Metastatic Liver Carcinoma in the Adrenal Gland (tissue), 2 donors: ENCODE data around the gene DOCK10.

DNA sequence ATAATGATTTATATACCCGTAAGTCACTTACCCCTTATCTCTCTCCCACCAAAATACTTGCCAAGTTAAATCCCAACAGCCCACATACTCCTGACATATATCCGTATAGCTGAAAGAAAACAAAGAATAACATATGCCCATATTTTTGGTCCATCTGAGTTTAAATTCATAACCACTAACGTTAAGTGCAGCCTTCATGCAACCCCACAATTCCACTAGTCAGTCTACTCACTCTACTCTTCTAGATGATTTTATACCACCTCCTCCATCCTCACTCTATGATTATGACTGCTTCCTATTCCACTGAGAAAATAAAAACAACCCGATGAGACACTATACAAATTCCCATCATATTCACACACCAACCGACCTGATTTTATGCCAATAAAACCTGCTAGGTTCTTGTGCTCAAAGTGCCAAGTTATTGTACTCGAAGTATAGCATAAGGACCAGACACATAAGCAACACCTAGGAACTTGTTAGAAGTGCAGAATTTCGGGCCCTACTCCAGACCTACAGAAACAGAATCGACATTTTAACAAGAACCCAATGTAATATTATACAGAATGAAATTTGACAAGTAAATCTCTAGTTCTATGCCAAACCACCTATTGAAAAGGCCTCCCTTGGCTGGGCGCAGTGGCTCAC is 26.9 kb downstream of the CUL3 start:
- PRO-cap, 2 experiments: no peak in any of the 2 experiments

DNA sequence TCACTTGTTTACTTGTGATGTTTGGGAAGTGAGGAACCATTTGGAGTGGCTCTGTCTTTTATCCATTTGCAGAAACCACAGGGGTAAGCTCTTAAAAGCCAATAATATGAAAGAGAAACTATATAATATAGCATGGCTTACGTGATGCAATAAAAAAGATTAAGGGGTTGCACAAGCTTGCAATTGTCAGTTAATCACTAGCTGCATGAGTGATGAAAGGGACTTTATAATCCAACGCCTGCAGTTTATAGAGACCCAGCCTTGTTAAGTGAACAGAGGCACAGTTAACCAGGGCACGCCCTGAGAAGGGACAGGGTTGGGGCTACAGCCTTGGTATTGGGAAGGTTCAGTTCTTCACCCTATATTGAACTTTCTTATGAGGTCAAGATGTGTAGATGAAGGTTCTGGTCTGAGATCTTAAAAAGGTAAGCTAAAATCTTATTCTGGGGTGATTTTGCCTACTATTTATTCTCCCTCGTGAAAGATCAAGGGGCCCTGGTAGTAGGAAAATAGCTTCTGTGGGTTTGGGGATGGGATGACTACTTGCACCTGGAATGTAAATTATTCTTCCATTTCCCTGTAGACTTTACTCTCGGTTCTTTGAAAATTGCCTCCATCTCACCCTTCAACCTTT is 37.7 kb downstream of the CCDC195 start:
- PRO-cap, 2 experiments: no peak in any of the 2 experiments

- PRO-cap, 2 experiments: no peak in any of the 2 experiments
Observed at GRCh38 chr2:224942438-224942648, 99.9 kb downstream of the DOCK10 start.

DNA sequence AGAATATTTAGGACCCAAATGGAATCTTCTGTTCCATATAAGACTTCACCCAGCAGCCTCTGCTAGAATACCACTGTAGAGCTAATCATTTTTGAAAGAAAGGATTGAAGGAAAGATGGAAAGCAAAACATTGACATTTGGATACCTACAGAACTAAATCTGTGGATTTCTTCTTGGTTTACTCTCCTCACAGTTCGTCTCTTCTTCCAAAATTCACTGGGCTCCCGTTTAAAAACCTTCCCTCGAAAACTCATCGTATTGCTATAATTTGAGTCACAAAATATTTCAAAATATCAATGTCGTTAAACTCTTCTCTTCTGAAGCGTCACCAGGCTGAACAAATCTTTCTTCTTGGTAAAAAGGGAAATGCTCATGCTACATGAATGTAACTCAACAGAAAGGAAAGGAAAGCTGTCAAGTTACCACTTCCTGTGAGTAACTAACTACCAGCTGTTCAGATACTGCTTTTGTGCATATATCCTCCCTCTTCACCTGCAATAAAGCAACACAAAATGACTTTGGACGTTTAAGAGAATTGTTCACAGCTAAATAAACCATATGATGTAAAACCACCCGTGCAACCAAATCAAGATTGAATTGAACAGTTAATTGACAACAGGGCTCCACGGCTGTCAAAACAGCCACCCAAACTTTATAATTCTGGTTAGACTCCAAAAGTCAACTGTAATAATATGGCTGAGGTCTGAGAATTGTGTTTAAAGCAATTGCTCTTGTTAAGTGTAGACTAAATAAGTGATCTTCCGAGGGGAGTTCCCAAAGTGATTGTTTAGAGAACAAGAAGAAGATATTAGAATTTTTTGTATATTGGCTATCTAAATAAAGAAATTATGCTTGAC is 95.3 kb downstream of the DOCK10 start:
- PRO-cap, 2 experiments: no peak in any of the 2 experiments

DNA sequence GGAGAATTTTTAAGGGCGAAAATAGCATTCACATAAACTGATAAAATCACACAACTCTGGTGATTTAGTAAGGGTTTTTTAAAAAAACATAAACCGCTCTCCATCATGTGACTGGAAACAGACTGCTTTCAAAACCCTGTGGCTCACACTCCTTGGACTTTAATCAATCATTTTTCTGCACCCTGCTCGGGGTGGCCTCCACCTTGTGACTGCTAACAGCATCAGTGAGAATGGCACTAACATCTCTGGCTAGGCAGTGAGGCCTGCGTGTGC is 12.0 kb downstream of the DOCK10 start:
- PRO-cap, 2 experiments: no peak in any of the 2 experiments

- PRO-cap, 2 experiments: no peak in any of the 2 experiments
Observed at GRCh38 chr2:225040772-225041927, 1.1 kb downstream of the DOCK10 start.

DNA sequence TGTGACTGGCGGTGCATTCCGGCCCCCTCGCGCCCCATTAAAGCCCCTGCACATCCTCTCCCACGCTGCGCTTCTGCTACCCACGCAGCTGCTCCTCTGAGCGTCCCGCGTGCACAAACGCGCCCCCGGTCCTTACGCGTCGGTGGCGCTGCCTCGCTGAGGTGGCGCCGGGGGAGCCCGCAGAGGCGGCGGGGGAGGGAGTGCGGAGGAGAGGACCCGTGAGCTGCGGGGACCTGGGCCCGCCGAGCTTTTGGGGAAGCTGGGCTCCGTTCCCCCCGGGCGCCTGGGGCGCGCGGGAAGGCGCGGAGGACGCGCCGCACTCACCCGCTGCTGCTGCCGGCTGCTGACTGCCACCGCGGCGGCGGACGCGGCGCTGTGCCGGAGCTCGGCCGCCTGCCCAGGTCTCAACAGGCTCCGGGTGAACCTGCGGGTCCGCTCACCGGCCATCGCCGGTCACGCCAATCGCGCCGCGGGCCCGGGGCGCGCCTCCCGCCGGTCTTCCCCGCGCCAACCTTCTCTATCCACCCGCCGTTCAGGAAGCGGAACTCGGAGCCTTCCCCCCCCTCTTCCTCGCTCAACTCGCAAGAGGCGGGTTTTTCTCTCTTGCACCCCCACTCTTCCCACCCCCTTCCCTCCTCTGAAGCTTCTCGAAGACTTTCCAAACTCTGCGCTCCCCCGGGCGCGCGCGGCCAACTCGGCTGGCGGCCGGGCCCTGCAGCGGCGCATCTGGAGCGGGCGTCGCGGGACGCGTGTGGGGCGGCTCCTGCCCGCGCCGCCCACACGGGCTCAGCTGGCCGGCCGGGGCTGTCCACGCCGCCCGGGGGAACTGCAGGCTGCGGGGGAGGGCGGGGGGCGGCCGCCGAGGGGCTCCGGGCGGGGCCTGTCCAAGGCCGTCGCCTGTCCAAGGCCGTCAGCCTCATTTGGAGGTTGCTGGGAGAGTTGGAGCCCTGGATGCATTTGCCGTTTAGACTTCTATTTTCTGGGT is at the start of gene DOCK10:
Gene DOCK10 (minus strand): TSS at position 541 of the 985 bp plus-strand sequence.
- PRO-cap, 2 experiments: peak in 1 of 2 experiments; most common minus-strand start position 534 of the sequence (in 1)

GRCh38 chr2:225361481-225361914 is 38.0 kb upstream of the NYAP2 start:
- PRO-cap, 2 experiments: peak in 2 of 2 experiments; most common minus-strand start chr2:225361763 (in 2)

- PRO-cap, 2 experiments: no peak in any of the 2 experiments
Observed at GRCh38 chr2:225894421-225895005, 495.0 kb downstream of the NYAP2 start.

DNA sequence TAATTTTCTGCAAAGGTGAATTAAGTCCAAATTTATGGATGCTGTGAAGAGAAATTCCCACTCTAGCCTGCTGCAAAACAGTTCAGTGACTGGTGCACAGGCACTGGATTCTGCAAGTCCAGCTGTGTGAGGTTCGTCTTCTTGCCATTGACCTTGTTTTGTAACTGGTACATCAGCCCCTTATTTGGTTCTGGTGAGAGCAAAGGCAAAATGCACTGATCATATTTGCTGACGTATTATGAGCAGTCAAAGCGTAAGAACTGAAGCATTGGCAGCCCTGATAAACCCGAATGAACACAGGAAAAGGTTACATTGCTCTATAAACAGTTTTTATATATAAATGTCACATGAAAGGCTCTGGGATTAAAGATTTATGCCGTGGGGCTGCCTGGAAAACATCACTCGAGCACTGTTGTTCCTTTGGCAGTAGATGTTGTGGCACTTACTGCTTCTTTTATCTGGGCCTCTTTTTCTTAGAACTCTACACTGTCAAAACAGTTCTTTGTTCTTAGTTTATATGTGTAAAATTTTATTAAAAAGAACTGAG is 168.0 kb downstream of the IRS1 start:
- PRO-cap, 2 experiments: peak in 2 of 2 experiments; most common plus-strand start position 366 of the sequence (in 2); most common minus-strand start position 155 of the sequence (in 2)

GRCh38 chr2:226652634-226653046 is 147.0 kb downstream of the IRS1 start:
- PRO-cap, 2 experiments: no peak in any of the 2 experiments

DNA sequence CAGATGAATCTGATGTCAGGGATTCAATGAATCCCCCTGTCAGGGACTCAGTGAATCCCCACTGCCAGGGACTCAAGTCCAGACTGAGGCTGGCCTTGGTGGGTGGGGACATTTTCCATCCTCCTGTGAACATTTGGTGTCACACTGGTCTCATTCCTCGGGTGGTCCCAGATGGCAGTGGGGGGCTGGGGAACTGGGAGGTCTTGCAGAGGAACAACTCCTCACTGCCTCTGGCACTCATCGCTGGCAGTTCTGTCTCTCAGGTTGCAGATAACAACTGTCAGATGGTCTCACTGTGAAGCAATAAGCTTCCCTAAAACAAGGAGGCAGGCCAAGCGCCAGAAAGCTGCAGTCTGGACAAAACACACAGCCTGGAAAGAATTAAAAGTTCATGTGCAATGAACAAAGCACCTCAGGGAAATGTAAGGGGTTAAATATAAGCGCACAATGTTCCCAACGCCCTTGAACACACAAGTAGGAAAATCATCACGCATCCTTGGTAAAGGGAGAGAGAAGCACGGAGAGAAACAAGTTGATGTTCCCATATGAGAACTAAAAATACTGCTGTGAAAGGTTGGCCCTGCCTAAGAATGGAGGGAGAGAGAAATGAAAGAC is 78.0 kb downstream of the IRS1 start:
- PRO-cap, 2 experiments: no peak in any of the 2 experiments

GRCh38 chr2:226786474-226787244 is 13.0 kb downstream of the IRS1 start:
- PRO-cap, 2 experiments: no peak in any of the 2 experiments

- PRO-cap, 2 experiments: no peak in any of the 2 experiments
Observed at GRCh38 chr2:226794117-226794359, 5.6 kb downstream of the IRS1 start.

DNA sequence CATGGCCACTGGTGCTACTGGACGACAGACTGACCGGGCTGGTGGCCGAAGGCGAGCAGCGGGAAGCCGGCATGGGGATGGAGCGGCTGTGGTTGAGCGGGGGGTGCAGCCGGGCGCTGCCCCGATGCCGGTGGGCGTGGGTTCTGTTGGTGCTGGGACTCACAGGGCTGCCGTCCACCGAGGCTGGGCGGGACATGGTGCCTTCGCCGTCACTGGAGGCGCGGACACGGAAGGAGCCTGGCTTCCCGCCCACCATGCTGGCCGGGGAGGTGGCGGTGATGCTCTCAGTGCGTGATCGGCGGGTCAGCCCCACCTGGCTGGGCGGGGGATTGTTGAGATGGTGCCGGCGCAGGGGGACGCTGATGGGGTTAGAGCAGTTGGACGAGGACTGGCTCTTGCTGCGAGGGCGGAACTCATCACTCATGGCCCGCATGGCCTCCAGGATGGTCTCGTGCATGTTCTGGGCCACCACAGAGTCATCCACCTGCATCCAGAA is 2.0 kb downstream of the IRS1 start:
- PRO-cap, 2 experiments: peak in 2 of 2 experiments; most common plus-strand start position 332 of the sequence (in 1); most common minus-strand start position 259 of the sequence (in 1)

DNA sequence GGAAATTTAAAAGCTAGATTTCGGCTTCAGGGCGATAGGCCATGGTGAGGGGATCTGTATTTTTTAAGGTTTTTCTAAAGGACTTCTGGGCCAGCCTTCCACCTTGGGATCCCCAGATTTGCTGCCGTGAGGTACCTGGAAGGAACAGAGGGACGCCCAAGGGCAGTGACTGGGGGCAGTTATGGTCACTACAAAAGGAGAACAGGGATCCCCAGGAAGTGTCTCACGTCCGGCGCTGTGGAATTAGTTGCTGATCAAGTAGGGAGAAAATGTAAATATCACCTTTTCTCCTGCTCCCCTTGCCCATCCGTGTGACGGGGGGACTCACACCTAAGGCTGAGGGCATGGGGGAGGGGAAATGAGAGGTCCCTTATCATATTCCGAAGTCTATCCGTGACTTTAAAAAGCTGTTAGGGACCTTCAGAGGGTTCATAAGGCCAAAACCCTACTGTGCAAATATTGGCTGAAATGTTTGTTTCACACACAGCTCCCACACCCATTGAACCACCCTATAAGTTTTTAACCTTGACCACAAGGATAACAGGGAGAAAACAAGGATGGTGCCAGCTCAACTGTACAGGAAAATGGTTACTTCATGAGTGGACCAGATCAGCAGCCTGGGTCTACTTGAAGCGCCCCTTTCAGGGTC is 777 bp upstream of the IRS1 start:
- PRO-cap, 2 experiments: peak in 2 of 2 experiments; most common plus-strand start position 540 of the sequence (in 1); most common minus-strand start position 389 of the sequence (in 2)

DNA sequence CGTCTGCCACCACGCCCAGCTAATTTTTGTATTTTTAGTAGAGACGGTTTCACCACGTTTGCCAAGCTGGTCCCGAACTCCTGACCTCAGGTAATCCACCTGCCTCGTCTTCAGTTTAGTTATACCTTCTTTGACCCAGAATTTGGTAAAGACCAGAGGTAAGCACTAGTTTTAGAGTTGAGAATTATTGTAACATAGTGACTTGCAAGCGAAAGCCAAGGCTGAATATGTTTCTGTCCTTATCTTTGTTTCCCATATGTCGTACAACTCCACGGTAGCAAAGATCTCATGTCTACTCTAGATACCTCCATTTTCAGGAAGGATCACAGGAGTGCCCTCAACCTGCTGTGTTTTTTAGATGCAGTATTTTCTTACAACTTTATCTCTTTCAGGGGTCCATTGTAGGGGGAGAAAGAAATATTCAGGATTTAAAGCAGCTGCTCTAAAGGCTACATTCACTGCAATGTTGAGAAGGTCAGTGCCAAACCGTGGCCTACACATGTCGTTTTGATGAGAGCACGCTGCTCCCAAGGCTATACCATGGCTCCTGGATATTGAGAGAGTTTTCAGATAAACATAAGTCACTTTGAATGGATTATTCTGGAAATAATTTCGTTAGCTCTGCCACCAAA is 1.9 kb downstream of the RHBDD1 start:
- PRO-cap, 2 experiments: no peak in any of the 2 experiments

DNA sequence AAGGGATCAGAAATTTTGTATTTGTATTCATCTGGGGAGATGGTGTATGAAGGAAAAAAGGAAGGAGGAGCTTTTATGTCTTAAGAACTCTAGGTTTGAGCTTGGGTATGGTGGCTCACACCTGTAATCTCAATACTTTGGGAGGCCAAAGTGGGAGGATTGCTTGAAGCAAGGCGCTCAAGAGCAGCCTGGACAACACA is 19.2 kb downstream of the RHBDD1 start:
- PRO-cap, 2 experiments: no peak in any of the 2 experiments

DNA sequence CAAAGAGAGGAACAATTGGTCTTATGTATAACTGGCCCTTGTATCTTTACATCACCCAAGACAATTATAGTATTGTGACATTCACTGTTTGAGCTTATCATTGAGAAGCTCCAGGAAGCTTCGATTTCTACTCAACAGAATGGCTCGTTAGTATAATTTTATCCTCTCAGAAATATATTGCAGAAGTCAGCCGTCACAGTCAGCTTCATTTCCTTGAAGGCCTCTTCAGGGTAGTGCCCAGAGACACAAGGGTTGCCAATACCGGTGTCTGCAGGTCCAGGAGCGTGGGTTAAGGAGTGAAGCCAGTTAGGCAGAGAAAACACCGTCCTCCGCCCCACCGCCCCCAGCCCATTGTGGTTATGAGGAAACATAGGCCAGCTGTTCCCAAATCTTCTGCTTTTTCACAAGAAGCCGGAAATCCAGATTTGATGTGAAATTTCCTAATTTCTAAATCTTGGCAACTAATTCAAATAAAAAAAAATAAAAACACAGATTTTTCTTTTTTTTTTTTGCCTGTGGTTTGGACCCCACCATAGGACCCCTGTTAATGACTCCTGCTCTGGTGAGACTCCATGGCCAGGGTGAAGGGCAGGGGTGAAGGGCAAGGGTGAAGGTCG is 28.4 kb upstream of the SCYGR1 start:
- PRO-cap, 2 experiments: no peak in any of the 2 experiments

GRCh38 chr2:227479702-227480676 is 8.0 kb downstream of the AGFG1 start:
- PRO-cap, 2 experiments: no peak in any of the 2 experiments